Colic lymph node (tissue), 1 donor: ENCODE measurements around the genes FAM217B, PSMA7 and RBBP8NL.

DNA sequence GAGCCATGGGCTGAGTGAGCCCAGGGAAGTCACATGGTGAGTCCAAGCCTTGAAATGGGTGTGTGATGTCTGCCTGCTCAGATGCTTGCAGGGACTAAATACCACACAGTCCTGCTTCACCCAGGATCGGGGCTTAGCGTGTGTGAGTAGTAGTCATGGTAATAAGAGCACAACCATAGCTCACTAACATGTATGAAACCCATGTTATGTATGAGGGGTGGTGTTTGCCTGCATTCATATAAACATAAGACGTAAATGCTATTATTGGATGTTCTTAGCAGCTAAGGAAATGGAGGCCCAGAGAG is 112.6 kb downstream of the SYCP2 start:
- PRO-cap = no peak

GRCh38 chr20:59925641-59926481 is 7.6 kb downstream of the SYCP2 start:
- PRO-cap = no peak

GRCh38 chr20:59940096-59941471 is at the start of gene FAM217B:
FAM217B (plus strand) TSS chr20:59940389.
- PRO-cap = bidirectional peak, plus-strand start at chr20:59940432, minus-strand start at chr20:59940293; bidirectional peak, plus-strand start at chr20:59940911, minus-strand start at chr20:59940828

DNA sequence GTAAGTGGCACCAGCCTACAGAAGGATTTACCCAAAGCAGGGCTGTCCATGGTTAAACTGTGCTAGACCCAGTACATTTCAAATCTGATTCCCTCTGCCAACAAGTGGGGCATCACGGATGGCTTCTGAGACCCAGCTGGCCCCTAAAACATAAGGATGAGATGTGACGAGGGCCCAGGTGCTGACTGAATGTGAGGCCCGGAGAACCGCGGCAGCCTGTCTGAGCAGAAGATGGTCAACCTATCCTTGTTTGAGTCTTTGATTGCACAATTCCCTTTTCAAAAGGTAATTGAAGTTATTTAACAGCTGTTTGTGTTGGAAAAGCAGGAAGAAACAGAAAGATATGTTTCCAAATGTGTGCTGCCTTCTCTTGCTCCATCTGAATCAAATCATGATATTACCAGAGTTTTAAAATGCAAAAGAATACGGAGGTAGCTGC is 276.4 kb upstream of the CDH4 start:
- PRO-cap = no peak

GRCh38 chr20:61252624-61253612 is 857 bp downstream of the CDH4 start:
- PRO-cap = no peak

- PRO-cap = no peak
Measured at GRCh38 chr20:62001659-62002727, 63.7 kb downstream of the TAF4 start.

GRCh38 chr20:62067822-62068387 is 2.2 kb upstream of the TAF4 start:
- PRO-cap = unidirectional peak, minus-strand start at chr20:62068048

DNA sequence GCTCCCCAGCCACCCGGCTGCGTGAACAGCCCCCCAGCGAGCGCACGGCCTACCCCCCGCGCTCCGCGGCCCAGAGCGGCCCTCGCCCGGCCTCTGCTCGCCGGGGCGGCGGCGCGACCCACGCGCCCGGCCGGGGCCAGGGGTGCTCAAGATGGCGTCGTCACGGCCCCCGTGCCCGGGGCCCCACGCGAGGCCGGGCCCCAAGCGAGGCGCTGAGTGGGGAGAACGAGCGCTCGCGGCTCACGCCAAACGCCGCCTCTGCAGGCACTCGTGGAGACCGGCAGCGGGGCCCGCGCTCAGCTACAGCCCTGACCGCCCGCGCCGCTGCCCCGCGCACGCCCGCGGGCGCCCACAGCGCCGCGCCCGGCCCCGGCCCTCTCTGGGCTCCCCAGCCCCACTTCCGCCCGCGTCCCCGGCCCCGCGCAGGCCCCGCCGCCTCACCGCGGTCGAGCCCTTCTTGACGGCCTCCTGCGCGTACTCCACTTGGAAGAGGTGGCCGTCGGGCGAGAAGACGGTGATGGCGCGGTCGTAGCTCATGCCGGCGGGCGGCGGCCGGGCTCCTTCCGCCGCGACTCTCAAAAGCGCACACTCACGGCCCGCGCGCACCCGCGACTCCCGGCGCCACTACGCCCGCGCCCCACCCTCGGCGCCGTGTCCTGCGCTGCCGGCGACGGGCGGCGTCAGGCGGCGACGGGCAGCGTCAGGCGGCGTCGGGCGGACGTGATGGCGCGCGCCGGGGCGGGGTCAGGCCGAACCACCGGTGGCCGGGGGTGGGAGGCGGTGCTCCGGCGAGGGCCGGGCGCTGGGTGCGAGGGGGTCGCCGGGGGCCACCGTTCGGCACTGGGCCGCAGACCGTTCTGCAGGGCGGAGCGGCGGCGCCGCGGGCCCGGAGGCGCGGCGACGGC is at the start of gene PSMA7:
Gene PSMA7 (minus strand): TSS at position 628 of the 905 bp plus-strand sequence.
- PRO-cap = unidirectional peak, minus-strand start at position 381 of the sequence; bidirectional peak, plus-strand start outside the sequence, minus-strand start at position 577 of the sequence

GRCh38 chr20:62193360-62193809 is 10.6 kb downstream of the MTG2 start:
- PRO-cap = no peak

GRCh38 chr20:62236673-62237243 is 1.6 kb upstream of the OSBPL2 start:
- PRO-cap = no peak

DNA sequence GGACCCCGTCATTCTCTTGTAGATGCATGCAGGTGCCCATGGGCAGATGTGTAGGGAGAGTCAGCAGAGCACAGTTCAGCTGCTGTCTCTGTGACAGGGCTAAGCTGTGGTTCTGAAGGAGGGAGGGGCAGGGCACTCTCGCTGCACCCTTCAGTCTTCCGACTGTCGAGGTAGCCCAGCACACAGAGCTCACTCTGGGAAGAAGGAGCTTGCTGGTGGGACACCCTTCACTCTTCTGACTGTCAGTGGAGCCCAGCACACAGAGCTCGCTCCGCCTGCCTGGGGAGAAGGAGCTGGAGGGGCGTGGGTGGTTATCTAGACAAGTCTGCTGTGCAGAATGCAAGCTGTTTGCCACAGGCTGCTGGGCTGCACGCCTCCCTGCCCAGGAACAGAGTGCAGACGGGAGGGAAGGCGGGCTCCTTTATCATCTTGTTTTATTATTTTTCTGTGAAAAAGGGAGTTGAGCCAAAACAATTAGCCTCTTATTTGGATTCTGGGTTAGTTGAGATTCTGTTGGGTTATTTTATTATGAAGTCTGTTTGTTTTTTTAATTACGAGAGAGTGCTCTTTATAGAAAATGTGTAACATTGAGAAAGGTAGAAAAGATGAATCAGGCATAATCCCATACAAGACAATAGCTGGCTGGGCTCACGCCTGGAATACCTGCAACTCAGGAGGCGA is 28.2 kb upstream of the ADRM1 start:
- PRO-cap = no peak

DNA sequence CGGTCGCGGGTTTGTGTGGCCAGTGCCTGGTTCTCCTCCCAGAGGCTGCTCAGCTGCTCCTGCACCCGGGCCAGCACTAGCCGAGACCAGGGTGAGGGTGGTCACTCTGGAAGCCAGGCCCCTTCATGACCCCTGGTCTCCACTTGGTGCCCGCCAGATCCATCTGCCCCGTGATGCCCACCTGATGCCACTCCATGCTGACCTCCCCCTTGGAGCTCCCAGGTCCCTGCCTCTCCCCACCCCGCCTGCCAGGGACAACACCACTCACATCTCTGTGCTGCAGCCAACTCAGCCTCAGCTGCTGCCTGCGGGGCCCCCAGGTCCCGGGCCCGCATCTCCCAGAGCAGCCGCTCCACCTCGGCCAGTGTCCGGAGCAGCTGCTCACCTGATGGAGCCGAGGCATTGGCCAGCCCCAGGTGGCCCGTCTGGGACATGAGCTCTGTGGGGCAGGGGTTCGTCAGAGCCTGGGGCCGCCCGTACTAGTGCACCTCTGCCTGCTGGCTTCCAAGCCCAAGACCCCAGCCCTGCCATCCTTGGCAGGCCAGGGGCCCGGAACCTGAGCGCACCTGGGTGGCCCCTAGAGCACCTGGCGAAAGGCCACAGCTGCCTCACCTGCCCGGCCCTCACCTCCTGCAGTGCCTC is 15.9 kb downstream of the ADRM1 start:
- PRO-cap = no peak

DNA sequence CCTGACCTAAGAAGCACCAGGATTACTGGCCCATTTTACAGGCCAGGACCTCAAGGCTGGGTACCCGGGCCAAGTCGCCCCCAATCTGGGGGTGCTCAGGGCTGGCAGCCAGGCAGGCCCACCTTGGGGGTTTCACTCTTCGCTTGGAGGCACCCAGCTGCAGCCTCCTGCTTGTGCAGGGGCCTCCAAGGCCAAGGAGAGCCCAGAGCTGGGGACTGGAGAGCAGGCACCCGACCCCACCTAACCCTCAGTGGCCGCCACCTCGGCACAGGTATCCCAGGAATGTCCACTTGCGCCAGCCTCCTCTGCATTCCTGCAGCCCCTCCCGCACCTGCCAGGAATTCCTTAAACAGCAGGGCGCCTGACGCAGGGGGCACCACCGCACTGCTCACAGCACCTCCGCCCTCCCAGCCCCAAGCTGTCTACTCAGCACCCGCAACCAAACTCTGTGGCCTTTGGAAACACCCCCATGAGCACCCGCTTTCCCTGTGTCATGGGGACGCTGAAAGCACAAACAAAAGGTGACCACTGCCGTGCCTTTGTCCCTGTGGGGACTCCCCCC is 5.3 kb downstream of the LAMA5 start:
- PRO-cap = no peak

DNA sequence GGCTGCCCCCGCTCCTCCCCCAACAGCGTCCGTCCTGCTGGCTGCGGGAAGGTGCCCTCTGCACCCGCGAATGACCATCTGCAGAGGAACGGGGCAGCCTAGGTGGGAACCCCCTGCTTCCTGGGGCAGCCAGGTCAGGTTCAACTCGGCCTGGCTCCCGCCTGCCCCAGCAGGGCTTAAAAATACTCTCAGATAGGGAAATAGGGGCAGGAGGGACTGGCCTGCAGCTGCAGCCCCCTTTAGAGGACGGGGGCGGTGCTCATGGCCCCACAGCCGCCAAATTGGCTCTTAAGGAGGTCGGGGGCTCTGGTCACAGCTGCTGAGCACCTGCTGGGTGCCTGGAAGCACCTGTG is 555 bp upstream of the LAMA5 start:
- PRO-cap = no peak

DNA sequence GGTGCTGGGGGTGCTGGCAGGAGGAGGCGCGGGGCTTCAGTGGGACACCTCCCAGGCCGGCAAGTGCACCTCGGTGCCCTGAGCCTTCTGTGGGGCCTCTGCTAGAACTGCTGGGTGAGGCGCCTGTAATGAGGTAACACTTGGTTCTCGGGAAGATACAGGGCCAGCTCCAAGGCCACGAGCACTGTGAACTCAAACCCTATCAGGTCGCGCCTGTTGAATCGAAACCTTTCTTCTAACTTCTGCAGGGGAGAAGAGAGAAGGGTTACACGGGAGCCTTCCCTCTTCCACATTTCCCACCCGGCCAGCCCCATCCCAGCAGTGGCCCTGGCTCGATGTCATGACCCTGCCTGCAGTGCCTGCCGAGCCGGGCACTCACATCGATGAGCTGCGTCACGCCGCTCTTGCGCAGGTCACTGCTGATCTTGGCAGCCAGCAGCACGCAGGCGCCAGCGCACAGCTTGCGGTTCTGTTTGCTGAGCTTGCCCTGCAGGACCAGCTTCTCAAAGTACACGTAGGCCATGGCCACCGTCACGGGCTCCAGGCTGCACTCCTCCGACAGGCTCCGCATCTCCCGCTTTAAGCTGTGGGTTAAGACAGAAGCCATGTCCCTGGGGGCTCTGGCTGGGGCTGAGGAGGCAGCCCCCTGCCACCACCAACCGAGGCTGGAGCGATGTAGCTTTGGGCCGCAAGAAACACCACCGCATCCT is 4.1 kb downstream of the RPS21 start:
- PRO-cap = no peak

DNA sequence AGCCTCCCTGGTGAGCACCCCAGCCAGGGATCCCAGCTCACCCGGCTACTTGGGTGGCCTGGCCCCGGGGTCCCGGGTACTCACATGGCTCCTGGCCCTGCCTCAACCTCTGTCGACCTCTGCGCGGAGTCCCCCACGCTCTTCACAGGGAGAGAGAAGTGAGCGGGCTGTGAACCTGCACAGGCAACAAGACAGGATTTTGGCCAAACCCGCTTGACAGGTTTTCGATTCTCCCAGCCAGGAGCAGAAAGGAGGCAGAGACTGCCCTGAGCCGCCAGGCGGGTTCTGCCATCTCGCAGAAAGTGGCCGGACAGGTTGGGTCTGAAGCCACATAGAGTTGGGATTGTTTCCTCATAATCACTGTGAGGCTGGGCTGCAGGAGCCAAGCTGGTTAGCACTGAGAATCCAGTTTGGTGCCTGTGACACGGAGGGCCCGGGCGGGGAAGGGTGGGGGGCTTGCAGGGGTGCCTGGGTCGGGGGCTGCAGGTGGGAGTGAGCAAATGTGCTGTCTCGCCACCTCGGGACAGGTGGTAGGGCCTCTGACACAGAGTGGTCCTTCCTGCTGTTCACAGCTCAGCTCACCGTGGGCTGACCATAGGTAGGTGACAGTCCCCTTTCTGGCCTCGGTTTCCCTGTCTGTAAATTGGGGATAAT is at the start of gene RBBP8NL:
Gene RBBP8NL (minus strand): TSS at position 164 of the 654 bp plus-strand sequence.
- PRO-cap = no peak

DNA sequence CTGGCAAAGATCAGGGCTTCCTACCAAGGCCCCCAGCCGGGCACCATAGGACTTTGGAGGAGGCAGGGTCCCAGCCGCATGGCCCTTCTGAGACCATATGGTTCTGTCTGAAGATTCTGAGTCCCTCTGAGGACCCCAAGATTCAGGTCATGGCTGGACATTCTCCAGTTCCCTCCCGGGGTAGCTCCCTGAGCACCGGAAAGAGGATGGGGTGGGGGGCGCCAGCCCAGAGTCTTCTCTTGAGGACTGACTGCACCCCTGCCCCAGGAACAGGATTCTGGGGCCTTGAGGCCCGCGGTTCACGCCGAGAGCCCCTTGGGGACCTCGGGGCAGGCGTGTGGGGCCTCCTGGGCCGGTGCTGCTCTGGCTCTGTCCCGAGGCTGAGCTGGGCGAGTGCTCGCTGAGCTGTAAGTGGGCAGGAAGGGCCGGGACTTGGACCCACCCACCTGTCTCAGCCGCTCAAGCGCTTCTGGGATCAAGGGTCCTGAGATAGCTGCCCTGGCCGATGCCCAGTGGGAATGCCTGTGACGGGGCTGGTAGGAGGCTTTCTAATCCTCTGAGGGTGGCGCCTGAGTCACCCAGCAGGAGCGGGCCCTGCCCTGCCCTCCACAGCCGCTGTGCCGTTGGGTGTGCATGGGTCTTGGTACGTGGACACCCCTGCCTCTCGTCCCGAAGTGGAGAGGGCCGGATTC is 42.9 kb upstream of the GATA5 start:
- PRO-cap = no peak

- PRO-cap = no peak
Measured at GRCh38 chr20:62536971-62537471, 61.2 kb upstream of the GATA5 start.

- PRO-cap = no peak
Measured at GRCh38 chr20:62553646-62554244, 78.0 kb upstream of the GATA5 start.

- PRO-cap = no peak
Measured at GRCh38 chr20:62557325-62558192, 81.8 kb upstream of the GATA5 start.